Measurements from ENCODE around the genes CCND3 and CUL7.

GRCh38 chr6:41546772-41546870 is 440 bp downstream of the FOXP4 start:
- PRO-cap, result no peak
- RAMPAGE, long total RNA, 4 experiments, result no peak in any of the 4 experiments

GRCh38 chr6:41548252-41548995 is 2.2 kb downstream of the FOXP4 start:
- PRO-cap, result no peak
- RAMPAGE, long total RNA, 4 experiments, result no peak in any of the 4 experiments

DNA sequence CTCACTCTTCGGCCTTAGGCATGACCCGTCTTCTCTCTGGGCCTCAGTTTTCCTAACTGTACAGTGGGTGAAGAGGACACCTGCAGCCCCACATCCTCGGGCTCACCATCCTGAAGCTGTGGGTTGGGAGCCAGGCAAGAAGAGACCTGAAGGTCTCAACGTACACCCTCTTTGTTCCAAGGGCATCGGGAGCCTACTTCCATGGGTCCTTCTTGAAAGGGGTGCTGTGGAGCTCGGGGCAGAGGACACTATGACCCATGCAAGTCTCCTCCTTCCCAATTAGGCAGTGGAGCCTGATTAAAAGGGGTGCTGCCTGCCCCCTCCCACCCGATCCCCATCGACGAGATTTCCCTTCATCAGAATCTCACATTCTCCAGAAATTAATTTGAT is 6.7 kb downstream of the FOXP4 start:
- PRO-cap, result no peak
- RAMPAGE, long total RNA, 4 experiments, result no peak in any of the 4 experiments

DNA sequence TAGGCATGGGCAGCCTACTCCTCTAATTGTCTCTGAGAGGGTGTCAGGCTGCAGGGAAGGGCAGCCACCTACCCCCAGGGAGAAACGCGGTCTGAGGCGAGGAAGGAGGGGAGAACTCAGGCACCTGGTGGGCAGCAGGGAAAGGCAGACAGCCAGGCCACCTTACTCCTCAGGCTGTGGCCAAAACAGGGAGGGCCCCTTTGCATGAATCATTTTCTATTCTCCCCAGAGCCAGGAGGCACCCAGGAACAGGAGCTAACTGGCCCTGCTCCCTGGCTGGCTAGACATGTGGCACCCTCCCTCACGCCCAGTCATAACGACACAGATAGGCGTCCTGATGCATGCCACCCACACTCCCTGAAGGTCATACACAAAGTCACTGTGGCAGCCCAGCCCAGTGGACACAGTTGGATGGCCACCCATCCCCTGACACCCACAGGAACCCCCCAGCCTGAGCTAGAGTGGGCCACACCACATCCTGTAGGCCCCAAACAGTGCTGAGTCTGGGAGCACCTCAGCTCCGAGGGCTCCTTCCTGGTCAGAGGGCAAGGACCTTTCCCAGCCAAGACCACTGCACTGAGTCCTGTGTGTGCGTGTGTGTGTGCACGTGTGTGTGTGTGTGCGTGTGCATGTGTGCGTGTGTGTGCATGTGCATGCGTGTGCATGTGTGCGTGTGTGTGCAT is 21.8 kb downstream of the TFEB start:
- PRO-cap, result no peak
- RAMPAGE, long total RNA, 4 experiments, result no peak in any of the 4 experiments

GRCh38 chr6:41937968-41938631 is 3.5 kb downstream of the CCND3 start:
- PRO-cap, result no peak
- RAMPAGE, long total RNA, 4 experiments, result no peak in any of the 4 experiments

DNA sequence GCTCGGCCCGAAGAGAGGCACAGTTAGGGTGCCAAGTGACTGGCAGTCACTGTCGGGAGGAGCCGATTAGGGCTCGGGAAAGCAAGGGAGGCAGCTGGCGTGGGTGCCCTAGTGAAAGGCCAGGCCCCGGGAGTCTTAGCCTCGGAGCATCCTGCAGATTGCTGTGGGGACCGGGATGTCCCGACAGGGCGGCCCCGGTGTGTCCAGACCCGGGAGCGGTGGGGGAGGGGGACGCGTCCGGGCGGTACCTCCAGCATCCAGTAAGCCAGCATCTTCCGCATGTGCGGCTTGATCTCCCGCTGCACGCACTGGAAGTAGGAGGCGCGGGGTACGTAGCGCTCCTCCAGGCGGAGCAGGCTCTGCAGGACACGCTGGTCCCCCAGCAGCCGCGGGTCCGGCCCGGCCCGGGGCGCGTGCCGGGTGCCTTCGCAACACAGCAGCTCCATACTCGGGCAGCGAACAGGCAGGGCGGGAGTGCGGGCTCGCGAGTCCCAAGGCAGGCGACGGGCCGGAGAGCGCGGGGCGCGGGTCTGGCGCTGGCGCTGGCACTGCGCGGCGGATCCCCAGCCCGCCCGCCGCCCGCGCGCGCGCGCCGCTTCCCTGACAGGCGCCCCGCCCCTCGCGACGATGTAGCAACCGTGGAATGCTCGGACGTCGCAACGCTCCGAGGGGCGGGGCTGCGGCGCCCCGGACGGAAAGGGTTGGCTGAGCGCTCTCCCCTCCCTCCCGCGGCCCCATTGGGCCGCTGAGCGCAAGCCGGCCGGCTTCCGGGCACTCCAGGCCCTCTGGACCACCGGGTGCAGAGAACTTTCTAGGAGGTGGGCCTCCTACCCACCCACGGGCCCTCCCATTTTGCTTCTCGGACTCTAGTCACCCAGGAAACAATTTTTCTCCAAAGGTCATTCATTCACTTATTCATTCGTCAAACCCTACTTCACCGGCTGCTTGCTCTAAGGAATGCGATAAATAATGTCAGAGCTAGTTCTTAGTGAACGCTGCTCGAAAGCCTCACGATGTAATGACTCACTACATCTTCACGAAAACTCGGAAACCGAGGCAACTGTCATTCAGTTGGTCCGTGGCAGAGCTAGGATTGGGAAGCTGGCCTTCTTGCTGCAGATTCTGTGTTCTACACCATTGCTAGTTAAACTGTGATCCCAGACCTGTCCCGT is at the start of gene CCND3:
CCND3 (minus strand) TSS at position 605 of the 1,172 bp plus-strand sequence.
- PRO-cap, result unidirectional peak, minus-strand start at position 629 of the sequence
- RAMPAGE, long total RNA, 4 experiments, result no peak in any of the 4 experiments

DNA sequence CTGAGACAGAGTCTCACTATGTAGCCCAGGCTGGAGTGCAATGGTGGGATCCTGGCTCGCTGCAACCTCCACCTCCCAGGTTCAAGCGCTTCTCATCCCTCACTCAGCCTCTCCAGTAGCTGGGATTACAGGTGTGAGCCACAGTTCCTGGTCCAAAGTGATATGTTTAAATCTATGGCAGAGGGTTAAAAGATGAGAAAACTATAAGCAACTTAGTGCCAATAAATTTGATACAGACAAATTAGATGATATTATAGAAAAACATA is 46.3 kb upstream of the TAF8 start:
- PRO-cap, result no peak
- RAMPAGE, long total RNA, 4 experiments, result no peak in any of the 4 experiments

DNA sequence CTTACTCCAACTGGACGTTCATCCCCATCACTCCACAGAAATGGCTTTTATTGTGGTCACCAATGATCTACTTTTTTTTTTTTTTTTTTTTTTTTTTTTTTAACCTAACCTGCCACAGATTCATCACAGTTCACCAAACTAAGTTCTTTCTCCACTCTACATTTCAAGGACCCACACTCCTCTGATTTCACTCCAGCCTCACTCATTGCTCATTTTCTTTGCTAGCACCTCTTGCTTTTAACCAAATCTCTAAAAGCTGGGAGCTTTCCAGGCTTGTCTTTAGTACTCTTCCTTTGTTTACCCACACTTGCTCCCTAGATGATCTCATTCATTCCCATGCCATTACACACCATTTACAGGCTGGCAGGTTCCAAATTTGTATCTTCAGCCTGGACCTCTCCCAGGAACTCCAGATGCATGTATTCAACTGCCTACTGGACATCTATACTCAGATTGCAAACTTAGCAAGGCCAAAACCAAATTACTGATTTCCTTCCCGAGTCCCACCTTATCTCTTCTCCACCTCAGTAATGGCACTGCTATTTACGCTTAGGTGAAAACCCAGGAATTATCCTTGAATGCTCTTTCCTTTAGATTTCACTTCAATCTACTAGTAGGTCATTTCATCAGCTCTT is 5.3 kb upstream of the GUCA1B start:
- PRO-cap, result no peak
- RAMPAGE, long total RNA, 4 experiments, result no peak in any of the 4 experiments

DNA sequence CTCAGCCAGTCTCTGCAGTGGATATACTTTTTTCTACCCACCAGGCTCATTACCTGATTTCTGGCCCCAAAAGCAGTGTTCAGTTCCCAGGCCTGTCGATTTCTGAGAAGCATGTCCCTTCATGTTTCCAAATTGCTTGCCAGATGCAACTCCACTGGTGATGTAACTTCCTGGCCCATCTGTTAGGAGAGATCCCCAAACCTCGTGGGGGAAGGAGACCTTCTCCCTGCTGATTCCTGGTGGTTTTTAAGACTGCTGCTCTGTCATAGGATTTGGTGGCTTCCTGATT is 31.6 kb upstream of the MRPS10 start:
- PRO-cap, result no peak
- RAMPAGE, long total RNA, 4 experiments, result no peak in any of the 4 experiments

DNA sequence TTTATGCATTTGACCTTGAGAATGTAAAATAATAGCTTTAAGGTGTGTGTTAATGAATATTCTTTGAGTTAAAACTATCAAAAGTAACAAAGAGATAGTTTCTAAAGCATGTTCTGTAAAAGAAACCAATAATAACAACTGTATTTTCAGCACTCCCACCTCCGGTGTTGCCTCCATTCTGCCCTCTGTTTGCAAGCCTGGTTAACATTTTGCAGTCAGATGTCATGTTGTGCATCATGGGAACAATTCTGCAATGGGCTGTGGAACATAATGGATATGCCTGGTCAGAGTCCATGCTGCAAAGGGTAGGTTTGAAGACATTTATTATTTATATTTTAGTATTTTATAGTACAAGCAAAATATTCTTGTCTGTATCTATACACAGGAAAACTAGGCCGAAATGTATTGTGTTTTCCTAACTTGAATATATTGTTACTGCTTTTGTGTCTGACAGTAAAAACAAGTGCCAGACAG is 70.0 kb downstream of the PRPH2 start:
- PRO-cap, result no peak
- RAMPAGE, long total RNA, 4 experiments, result no peak in any of the 4 experiments

GRCh38 chr6:42746232-42746907 is 467 bp upstream of the TBCC start:
- PRO-cap, result bidirectional peak, plus-strand start at chr6:42746358, minus-strand start at chr6:42746061; bidirectional peak, plus-strand start at chr6:42747006, minus-strand start at chr6:42746847
- RAMPAGE, long total RNA, 4 experiments, result start-site peak on the plus strand in 1 of 4 experiments, at chr6:42746335-42746352 at its widest, 6 reads per replicate

DNA sequence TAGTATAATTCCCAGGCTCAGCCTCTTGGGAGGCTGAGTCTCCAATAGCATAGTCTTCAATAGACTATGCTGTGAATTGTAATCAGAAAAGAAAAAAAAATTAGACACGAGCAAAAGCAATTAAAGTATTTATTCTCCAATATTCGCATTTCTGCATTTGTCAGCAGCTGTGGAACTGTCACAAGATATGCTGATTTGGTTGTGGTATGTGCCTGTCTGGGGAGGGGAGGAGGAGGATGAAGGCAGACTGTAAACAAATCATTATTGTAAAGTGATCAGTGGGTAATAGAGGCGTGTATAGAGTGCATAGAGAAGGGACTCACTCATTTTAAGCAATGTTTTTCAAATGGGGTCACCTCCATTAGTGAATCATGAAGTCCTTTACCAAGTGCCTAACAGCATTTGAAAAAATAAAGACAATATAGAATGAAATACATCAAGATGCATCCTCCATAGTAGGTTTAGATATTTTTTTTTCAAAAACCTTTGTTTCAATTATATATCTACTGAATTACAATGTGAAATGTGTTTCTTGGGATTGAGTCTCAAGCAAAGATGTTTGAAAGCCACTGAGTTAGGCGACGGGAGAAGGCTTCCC is 10.0 kb upstream of the BICRAL start:
- PRO-cap, result no peak
- RAMPAGE, long total RNA, 4 experiments, result no peak in any of the 4 experiments

- PRO-cap, result no peak
- RAMPAGE, long total RNA, 4 experiments, result no peak in any of the 4 experiments
Measured at GRCh38 chr6:42774688-42775682, 6.9 kb upstream of the BICRAL start.

DNA sequence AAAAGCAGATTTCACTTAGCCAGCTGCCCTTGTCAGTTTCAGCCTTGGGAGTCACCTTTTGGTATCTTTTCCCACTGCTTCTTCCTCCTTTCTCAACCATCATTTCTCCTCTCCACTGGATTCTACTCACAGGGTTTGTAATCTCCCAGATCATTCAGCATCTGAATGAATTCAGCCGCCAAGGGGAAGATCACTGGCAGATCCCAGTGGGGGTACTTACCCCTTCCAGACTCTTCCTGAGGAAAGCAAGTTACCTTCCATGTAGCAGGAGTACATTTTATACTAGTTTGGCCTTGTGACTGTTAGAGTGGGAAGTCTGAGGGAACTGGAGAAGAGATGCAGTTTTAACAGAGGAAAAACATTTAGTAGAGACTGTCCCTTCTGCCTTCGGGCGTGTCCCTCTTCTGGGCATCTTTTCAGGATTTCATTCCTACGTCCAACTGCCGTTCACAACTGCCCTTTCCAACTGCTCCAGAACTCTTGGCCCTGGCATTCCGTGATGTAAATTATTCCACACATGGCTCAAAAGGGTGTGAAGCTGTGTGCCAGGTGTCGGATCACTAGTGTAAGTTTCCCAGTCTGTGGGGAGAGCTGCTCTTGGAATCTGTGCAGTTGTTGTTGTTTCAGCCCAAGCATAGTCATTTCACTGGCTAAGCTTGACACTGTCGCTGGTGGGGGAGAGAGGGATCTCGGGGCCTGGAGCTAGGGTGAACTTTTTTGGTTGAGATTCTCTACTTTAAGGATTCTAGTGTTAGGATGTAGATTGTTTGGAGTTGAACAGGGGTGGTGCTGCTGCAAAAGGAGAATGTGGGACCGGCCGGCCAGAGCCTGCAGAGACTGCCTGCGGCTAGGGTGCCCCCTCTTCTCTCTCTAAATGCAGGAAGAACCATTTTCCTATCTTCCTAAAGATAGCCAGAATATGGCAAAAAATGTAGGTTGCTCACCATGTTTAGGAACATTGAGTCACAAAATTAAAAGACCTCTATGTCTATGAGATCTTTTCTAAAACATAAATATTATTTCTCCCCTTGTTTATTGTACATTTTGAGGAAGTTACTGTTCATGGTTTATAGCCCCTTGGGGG is 39.1 kb downstream of the BICRAL start:
- PRO-cap, result no peak
- RAMPAGE, long total RNA, 4 experiments, result no peak in any of the 4 experiments

DNA sequence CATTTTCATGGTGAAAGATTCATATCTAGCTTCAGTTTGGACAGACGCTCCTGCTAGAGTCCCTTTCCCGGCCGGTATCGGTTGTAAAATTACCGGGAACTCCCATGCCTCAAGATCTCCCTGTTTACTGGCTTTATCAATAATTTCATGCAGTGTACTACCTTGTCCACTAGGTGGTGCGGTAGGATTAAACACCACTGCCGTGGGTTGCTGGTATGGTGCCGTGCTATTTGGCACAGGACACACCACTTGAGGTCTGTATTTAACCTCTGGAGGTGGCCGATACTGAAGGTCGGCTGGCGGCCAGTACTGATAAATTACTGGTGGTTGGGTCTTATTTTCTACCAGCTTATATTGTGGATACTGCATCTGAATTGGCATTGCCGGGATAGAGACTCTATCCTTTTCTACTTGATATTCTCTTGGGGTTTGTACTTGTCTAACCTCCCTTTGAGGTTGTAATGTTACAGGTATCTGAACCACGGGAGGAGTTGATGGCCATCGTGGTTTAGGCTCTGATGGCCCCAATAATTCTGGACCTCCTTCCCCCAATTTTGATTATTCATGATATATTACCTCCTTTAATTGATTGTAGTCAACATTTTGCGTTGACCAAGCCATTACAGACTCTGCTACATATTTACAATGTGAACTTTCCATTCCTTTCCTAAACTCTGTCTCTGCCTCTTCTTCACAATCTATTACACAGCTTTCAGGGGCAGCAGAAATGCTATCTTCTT is 11.0 kb upstream of the C6orf226 start:
- PRO-cap, result no peak
- RAMPAGE, long total RNA, 4 experiments, result no peak in any of the 4 experiments

GRCh38 chr6:43029697-43030517 is 8.5 kb downstream of the RRP36 start:
- PRO-cap, result no peak
- RAMPAGE, long total RNA, 4 experiments, result no peak in any of the 4 experiments

DNA sequence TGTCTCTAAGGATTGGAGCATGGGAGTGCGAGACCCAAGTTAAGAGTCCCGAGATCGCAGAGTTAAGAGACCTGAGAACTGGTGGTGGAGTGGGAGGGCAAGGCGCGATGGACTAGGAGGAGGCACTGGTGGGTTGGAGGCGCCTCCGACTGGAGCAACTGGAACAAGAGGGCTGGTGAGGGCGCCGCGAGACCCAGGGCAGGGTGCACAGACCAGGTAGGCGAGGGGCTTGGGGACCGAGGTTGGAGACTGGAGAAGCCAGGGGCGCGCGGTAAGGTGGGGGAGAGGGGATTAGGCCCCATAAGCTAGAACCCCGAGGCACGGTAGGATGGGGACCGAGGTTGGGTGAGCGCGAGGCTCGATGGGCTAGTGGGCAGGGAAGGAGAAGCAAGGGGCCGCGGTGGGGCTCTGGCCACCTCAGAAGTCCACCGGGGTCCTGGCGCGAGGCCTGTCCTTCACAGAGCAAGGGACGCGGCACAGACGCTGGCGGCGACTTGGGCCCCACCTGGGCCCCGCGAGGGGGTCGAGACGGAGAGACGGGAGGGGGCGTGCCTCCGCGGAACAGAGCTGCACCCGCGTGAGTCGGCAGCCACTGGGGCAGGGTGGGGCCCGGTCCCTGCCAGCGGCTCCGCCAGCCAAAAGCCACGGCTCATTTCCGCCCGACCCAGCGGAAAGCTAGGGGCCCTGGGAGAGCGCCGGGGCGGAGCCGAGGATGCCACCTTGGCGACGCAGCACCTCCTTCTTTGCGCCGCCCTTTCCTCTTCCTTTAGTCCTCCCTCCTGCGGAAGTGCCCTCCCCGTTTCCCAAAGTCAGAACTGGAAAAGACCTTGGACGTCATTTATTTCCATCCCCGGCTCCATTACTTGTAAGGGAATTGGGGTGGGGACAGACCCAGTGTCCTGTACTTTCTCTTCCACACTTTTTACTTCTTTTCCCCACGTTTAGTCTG is at the start of gene CUL7:
CUL7 (minus strand) TSS at position 646 of the 949 bp plus-strand sequence.
- PRO-cap, result bidirectional peak, plus-strand start at position 868 of the sequence, minus-strand start at position 594 of the sequence
- RAMPAGE, long total RNA, 4 experiments, result start-site peak on the minus strand in 1 of 4 experiments, centred at position 647 of the sequence, 21 reads per replicate

GRCh38 chr6:43054155-43054654 is 554 bp upstream of the CUL7 start:
- PRO-cap, result no peak
- RAMPAGE, long total RNA, 4 experiments, result no peak in any of the 4 experiments

- PRO-cap, result no peak
- RAMPAGE, long total RNA, 4 experiments, result no peak in any of the 4 experiments
Measured at GRCh38 chr6:43062527-43063118, 3.2 kb downstream of the KLC4 start.

GRCh38 chr6:43072750-43073149 is 3.4 kb upstream of the PTK7 start:
- PRO-cap, result no peak
- RAMPAGE, long total RNA, 4 experiments, result no peak in any of the 4 experiments